Rectum (tissue), 1 donor: ENCODE measurements around a stretch of chr22.

GRCh38 chr22:43148561-43149001, 2.8 kb upstream of the TSPO start:
- PRO-cap: bidirectional peak, plus-strand start at chr22:43148891, minus-strand start at chr22:43148786

- PRO-cap: bidirectional peak, plus-strand start at chr22:43160218, minus-strand start at chr22:43159907
These were observed 8.5 kb downstream of the TSPO start for GRCh38 chr22:43159670-43160394.

DNA sequence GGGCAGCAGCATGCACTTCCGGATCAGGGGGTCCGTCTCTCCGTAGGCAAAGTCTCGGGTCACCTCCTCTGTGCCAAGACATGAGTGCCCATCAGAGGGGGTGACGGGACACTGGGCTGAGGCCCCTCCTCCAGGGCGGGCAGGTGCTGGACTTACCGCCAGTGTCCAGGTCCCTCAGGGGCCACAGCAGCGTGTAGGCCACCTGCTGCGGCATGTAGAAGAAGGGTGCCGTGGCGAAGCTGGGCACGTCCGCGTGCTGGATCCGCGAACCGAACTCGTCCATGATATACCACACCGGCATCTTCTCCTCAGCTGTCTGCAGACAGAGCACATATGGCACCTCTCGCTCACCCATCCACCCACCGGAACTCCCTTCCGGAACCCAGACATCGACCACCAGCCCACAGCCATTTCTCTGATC, 7.2 kb downstream of the TTLL12 start:
- PRO-cap: no peak

DNA sequence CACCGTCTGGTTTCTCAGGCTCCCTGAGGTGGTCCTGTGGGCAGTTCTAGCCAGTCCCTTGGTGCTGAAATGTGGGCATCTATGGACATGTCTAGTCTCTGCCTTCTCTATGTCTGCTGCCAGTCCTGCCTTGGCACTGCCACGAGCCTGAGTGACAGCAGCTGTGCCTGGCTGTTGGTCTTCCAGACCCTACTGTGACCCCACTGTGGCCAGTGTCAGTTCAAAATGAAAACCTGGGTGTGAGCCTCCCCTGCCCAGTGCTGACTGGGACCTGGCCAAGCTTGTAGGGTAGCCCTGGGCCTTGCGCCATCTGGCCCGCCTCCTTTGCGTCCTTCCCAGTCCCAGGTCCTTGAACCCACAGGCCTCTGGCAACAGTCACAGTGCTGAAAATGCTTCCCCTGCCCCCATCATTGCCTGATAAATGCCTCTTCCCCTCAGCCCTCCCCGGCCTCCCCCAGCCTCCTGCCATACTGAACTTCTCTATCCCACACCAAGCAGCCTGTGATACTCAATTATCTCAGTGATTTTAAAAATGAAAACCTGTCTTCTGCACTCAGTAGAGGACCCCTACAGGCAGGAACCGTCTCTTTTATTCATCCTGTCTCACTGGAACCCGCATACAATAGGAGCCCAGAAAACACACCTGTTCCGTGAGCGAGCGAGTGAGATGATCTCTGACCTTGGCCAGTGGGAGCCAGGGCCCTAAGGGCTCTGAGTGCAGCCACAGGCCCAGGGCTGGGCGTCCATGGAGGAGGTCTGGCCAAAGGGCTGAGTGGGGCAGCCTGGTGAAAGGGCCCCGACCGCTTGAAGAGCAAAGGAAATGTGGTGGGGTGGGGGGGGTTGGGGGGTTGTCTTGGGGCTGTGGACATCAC, 49.6 kb upstream of the TTLL12 start:
- PRO-cap: no peak

DNA sequence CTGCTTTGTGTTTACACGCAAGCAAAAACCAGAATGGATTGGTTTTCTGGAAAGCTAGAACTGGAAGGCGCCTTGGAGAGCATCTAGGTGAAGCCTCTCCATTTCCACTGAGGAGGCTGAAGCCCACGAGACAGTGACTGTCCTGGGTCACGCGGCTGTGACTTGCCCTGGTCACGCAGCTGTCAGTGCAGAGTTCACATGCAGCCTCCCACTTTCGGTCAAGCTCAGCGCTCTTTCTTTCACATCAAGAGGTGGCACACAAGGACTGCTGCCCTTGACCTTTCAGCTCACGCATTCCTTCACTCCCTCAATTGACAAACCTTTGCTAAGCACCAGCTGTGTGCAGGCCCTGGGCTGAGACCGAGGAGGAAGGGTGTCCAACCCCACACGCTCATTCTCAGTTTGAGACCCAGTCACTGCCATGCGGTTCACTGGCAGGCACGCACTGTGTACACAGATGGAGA, 70.4 kb downstream of the SCUBE1 start:
- PRO-cap: no peak

DNA sequence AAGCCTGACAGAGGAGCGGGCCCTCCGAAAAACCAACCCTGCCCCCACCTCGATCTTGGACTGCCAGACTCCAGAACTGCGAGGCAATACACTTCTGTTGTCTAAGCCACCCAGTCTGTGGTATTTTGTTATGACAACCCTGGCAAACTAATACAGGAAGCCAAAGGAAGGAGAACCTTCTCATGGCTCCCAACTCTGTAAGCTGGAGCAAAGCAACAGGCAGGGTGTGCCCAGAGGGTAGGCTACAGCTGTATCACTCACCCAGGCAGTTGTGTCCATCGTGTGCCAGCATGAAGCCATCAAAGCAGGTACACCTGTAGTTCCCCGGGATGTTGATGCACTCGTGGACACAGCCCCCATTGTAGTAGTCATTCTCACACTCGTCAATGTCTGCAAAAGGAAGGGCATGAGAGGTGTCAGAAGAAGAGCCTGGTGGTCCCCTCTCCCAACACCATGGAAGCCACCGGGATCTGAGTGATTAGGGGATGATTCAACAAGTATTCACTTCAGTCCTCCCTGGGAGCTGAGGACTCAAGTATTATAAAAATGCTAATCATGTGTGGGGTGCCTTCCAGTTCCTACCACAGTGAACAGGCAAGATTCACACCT, 23.4 kb downstream of the SCUBE1 start:
- PRO-cap: no peak

DNA sequence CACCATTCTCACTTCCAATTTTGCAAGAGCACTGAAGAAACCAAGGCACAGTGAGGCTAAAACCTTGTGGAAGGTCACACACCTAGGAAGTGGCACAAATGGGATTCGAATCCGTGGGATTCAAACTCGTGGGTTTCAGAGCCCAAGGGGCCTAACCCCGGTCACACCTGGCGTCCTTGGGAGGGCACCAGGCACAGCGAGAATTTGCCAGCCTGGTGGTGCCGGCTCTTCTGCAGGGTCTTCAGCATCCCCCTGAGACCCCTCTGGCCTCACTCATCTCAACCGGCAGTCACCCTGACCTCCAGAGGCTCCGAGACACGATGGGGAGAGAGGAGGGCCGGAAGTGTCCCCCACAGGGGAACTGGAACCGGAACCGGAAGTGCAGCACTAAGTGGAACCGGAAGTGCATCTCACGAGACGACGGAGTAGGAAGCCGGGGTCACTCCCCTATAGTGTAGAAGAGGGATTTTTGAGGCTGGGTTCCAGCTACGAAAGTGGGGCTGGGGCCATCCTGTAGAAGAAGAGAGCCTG, 22.4 kb downstream of the SCUBE1 start:
- PRO-cap: no peak

DNA sequence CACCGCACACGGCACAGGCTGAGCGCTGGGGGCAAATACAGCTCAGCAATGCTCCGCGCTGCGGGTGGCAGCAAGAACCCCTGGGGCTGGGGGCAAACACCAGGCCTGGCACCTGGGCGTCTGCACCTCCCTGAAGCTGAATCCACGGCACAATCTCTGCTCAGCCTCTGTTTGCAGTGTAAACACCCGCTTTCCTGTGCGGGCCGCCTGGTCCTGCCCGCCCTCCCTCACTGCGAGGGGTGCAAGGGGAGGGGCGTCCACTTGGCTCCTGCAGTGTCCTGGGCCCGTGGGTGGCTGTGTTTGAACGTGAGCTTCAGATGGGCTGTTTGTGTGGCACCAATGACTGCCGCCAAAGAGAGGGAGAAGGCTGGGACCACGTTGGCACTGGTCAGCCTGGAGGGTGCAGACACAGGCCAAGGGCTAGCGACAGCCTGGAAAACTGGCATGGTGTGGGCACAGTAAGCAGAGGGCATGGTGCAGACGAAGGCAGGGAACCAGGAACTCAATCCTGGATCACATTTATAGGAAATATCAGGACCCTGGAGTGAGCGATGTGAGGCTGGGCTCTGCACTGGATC, 14.7 kb upstream of the MPPED1 start:
- PRO-cap: no peak

DNA sequence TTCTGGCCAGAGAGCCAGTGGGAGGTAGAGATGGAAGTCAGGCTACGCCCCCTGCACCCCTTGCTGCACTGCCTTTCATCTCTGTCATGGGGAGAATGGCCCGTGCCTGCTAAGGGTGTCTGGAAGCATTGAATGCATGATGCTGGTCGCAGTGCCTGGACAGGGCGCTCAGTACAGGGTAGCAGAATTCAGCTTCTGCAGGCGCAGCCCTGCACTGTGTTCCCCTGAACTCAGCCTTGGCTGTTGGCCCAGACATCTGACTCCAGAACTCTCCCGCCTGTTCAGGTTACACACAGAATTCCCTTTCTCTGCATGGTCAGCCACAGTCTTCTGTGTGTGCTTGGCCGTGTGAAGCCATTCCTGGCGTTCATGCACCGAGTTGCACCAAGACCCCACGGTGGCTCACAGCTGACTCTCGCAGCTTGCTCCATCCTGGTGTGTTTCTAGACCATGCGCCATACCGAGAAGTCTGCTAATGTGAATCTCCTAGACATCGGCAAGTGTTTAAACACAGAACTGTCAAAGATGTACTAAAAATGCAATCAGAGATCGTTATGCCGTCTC, 55.4 kb downstream of the MPPED1 start:
- PRO-cap: no peak

DNA sequence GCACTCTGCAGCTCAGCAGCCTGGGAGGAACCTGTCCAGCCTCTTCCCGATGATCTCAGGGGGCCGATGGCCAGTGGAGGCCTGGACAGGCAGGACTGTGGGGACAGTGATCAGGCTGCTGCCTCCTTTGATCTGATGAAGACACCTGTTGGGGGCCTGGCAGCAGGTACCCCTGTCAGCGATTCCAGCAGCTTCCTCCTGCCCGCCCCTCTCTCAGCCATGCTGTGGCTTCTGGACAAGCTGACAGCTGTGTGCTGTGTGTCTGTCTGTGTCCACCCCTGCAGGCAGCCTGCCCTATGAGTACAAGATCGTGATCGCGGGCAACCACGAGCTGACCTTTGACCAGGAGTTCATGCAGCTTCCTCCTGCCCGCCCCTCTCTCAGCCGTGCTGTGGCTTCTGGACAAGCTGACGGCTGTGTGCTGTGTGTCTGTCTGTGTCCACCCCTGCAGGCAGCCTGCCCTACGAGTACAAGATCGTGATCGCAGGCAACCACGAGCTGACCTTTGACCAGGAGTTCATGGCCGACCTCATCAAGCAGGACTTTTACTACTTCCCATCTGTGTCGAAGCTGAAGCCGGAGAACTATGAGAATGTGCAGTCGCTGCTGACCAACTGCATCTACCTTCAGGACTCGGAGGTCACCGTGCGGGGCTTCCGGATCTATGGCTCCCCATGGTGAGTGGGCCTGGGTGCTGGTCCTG, 62.6 kb downstream of the MPPED1 start:
- PRO-cap: no peak

DNA sequence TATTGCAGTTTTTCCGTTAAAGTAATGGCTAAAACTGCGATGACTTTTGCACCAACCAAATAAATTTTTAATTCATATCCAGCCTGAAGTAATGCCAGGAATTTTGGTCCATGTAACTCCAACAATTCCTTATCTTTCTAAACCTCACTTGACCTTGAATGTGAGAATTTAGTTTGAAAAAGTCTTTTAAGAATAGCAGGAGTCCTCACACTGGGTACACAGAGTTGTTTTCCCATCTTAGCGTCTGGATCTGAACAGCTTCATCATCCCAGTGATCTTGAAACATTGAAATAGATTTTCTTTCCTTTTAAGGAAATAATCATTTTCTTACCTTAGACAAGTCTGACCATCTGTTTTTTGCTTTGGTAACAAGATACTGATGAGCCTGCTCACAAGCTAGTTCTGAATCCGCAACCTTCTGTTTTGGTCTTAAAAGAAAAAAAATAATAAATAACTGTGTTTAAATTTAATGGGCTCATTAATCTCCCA, 196.6 kb downstream of the EFCAB6 start:
- PRO-cap: no peak

DNA sequence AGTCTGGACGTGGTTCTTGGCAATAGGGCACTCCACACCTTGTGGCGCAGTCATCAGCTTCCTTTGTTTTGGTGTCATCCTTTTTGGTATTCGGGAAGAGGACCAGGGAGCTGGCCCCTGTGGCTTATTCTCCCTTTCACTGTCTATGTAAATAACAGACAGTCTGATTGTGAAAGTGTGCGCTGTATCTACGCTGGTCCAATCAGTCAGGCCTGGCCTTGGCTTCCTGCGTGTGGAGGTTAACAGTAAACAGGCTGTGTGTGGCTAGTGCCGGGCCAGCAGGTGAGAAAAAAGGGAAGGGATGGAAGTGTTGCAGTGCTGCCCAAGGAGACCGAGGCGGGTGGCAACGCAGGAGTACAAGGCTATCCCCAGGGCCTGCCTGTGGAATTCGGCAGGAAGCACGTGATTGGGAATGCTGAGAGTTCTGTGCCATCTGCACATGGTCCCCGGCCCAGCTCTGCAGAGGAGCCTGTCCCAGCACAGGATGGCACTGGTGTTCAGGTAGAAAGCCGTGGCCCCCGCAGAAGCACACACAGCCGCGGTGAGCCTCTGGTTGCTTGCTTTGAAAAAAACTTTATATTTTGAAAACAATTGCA, 174.7 kb downstream of the EFCAB6 start:
- PRO-cap: no peak

DNA sequence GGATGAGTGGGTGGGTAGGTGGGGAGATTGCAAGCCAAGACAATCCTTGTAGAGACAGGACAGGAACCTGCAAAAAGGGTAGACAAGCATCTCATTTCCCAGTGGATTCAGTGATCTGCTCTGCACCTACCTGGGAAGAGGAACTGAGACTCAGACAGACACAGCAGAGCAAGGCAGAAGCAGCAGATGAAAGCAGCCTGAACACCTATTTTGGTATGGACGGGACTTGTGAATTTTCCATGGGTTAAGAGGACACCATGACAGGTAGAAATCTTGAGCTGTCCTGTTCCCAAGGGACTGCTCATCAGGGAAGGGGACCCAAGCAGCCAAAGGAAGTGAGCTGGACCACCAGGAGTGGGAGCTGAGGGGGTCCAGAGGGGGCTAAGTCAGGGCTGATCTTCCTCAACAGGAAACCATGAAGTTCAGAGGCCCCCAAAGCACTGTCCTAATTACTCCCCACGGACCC, 67.8 kb downstream of the EFCAB6 start:
- PRO-cap: unidirectional peak, minus-strand start at position 296 of the sequence

GRCh38 chr22:43829001-43829745, 17.1 kb upstream of the EFCAB6 start:
- PRO-cap: no peak

- PRO-cap: no peak
These were observed 9.6 kb downstream of the SULT4A1 start for GRCh38 chr22:43852561-43853209.

DNA sequence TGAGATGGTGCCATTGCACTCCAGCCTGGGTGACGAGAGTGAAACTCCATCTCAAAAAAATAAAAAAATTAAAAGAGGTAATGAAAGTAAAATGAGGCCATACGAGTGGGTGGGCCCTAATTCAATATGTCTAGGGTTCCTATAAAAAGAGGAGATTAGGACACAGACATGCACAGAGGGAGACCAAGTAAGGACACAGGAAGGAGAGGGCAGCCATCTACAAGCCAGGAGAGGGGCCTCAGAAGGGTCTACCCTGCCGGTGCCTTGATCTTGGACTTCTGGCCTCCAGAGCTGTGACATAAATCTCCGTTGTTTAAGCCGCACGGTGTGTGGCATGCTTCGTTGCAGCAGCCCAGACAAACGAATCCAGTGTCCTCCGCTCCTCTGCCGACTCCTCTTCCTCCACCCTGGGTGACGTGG, 51.7 kb upstream of the PARVG start:
- PRO-cap: no peak

DNA sequence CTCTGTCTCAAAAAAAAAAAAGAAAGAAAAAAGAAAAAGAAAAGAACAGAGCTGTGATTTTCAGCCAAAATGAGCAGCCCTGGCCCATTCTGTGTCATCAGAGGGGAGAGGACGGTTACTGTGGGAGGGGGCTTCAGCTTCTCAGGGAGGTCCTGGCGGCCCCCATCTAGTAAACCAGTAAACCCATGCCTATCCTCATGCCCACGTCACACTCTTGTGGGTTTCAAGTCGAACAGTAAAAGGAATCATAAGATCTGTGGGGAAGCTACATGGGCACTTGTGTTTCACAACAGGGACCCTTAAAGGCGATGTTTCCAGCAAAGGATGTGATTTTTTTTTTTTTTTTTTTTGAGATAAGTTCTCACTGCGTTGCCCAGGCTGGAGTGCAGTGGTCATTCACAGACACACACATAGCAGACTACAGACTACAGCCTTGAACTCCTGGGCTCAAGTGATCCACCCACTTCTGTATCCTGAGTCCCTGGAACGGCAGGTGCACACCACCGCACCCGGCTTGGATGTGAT, 9.2 kb upstream of the PARVG start:
- PRO-cap: unidirectional peak, plus-strand start at position 250 of the sequence

DNA sequence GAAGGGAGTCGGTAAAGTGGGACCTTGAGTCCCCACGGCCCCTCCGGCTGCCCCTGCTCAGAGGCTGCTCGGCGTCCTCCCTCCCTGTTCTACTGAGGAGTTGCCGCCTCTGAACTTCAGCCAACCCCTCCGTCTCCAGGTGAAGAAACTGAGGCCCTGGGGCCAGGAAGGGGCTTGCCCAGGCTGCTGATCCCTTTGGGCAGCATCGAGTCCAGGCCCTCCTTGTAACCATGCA, 1.2 kb downstream of the PARVG start:
- PRO-cap: no peak

DNA sequence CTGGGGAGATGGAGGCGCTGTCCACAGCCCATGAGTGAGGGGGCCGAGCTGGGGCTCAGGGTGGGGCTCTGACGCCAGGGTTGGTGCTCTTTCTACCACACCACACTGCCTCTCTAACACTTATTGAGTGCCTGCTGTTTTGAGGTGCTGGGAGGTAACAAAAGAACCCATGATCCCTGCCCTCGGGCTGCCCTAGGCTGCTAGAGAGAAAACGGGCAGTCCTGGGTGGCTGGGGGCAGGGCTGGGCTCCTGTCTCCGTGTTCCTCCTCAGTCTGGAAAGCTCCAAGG, 7.2 kb downstream of the PARVG start:
- PRO-cap: no peak

DNA sequence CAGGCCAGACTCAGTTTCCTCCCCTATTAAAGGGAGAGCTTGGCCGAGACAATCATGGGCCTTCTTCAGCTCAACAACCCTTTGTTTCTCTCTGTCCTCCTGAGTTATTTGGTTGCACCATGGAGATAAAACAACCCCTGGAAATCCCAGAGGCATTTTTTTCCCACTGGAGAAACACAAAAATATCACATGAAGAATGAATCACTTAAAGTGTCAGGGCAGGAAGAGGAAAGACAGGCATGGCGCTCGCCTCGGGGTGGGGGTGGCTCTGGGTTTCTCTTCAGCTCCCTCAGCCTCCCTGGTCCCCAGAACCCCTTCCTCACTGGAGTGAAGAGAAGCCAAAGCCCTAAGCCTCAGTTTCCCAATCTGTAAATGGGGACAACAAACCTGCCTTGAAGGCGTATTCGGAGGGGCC, 973 bp downstream of the SHISAL1 start:
- PRO-cap: bidirectional peak, plus-strand start at position 221 of the sequence, minus-strand start at position 83 of the sequence